ENCODE data around the genes DPEP2NB and ZFP90.

DNA sequence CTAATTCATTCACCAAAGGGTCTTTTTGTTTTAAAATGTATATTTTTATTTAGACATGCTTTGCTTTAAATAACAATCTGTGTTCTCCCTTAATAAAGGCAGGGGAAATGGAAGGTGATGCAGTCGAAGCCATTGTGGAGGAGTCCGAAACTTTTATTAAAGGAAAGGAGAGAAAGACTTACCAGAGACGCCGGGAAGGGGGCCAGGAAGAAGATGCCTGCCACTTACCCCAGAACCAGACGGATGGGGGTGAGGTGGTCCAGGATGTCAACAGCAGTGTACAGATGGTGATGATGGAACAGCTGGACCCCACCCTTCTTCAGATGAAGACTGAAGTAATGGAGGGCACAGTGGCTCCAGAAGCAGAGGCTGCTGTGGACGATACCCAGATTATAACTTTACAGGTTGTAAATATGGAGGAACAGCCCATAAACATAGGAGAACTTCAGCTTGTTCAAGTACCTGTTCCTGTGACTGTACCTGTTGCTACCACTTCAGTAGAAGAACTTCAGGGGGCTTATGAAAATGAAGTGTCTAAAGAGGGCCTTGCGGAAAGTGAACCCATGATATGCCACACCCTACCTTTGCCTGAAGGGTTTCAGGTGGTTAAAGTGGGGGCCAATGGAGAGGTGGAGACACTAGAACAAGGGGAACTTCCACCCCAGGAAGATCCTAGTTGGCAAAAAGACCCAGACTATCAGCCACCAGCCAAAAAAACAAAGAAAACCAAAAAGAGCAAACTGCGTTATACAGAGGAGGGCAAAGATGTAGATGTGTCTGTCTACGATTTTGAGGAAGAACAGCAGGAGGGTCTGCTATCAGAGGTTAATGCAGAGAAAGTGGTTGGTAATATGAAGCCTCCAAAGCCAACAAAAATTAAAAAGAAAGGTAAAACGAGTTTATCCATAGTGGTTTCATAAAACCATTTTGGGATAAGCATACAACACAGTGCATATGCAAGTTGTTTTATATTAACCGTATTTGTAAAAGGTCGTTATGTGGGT lies 33.9 kb upstream of the CARMIL2 start:
- RRBS, result no CpG with 5 or more reads among the region's 12 CpGs
CAGE:
- cytosol, long polyA plus RNA, result no peak
- long polyA plus RNA, result no peak
- nucleus, long polyA plus RNA, result no peak

- RRBS, result no CpG with 5 or more reads among the region's 9 CpGs
CAGE:
- cytosol, long polyA plus RNA, result no peak
- long polyA plus RNA, result no peak
- nucleus, long polyA plus RNA, result no peak
These were observed 18.4 kb upstream of the CARMIL2 start for GRCh38 chr16:67626459-67627004.

DNA sequence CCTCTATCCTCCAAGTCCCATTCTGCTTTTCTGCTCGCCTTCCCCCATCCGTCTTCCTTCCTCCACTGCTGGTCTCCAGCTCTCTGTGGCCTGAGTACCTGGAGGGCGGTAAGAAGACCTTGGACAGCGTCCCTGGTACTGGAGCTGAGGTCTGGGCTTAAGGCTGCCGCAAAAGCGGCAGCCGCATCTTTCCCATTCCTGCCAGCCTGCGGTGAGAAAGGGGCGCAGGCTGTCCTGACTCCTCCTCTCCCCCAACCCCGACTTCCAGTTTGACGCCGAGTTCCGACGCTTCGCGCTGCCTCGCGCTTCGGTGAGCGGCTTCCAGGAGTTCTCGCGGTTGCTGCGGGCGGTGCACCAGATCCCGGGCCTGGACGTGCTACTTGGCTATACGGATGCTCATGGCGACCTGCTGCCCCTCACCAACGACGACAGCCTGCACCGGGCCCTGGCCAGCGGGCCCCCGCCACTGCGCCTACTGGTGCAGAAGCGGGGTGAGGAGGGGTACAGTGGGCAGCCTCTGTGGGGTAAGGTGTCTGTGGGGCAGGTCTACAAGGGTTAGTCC lies 508 bp downstream of the PARD6A start:
- RRBS, result 16% methylated on average over 6 of the region's 35 CpGs
CAGE:
- cytosol, long polyA plus RNA, result no peak
- long polyA plus RNA, result no peak
- nucleus, long polyA plus RNA, result no peak

GRCh38 chr16:67685385-67686262 lies 19.0 kb downstream of the C16orf86 start:
- RRBS, result 94% methylated on average over 2 of the region's 18 CpGs
CAGE:
- cytosol, long polyA plus RNA, result no peak
- long polyA plus RNA, result no peak
- nucleus, long polyA plus RNA, result no peak

GRCh38 chr16:67774501-67774966 lies 31.8 kb downstream of the RANBP10 start:
- RRBS, result no CpG with 5 or more reads among the region's 4 CpGs
CAGE:
- cytosol, long polyA plus RNA, result no peak
- long polyA plus RNA, result no peak
- nucleus, long polyA plus RNA, result no peak

DNA sequence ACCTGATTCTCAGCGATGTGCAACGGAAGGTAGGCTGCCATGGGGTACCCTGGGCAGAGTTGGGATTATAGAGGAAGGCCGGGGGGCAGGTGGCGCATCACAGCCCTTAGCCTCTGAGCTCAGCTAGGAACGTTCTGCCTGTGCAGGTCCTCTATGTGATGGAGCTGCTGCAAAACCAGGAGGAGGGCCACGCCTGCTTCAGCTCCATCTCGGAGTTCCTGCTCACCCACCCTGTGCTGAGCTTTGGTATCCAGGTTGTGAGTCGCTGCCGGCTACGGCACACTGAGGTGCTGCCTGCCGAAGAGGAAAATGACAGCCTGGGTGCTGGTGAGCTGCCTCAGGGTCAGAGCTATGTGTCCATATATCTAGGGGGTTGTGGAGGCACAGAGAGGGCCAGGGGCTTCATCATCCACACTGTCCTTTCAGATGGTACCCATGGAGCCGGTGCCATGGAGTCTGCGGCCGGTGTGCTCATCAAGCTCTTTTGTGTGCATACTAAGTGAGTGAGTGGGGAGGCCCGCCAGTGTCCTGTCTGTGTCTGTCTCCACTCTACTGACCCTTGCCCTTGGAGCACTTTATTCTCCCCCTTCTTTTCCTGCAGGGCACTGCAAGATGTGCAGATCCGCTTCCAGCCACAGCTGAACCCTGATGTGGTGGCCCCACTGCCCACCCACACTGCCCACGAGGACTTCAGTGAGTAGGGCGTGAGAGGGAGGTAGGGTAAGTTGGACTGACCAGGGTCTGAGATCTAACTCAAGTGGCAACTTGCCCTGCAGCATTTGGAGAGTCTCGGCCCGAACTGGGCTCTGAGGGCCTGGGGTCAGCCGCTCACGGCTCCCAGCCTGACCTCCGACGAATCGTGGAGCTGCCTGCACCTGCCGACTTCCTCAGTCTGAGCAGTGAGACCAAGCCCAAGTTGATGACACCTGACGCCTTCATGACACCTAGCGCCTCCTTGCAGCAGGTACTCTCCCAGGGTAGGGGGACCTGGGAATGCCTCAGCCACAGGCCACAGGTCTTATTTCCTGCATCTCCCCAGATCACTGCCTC lies 5.5 kb upstream of the NRN1L start:
- RRBS, result no CpG with 5 or more reads among the region's 28 CpGs
CAGE:
- cytosol, long polyA plus RNA, result no peak
- long polyA plus RNA, result no peak
- nucleus, long polyA plus RNA, result no peak

GRCh38 chr16:67907400-67907797 lies 14.3 kb downstream of the PSKH1 start:
- RRBS, result no CpG with 5 or more reads among the region's 6 CpGs
CAGE:
- cytosol, long polyA plus RNA, result no peak
- long polyA plus RNA, result no peak
- nucleus, long polyA plus RNA, result no peak

- RRBS, result no CpG with 5 or more reads among the region's 5 CpGs
CAGE:
- cytosol, long polyA plus RNA, result no peak
- long polyA plus RNA, result no peak
- nucleus, long polyA plus RNA, result no peak
These were observed 3.4 kb downstream of the DPEP2 start for GRCh38 chr16:67995888-67996197.

GRCh38 chr16:68015575-68016014 lies at the start of gene DPEP2NB:
Gene DPEP2NB, minus strand, starts transcription at chr16:68015911.
- RRBS, result no CpG with 5 or more reads among the region's 8 CpGs
CAGE:
- cytosol, long polyA plus RNA, result no peak
- long polyA plus RNA, result no peak
- nucleus, long polyA plus RNA, result no peak

DNA sequence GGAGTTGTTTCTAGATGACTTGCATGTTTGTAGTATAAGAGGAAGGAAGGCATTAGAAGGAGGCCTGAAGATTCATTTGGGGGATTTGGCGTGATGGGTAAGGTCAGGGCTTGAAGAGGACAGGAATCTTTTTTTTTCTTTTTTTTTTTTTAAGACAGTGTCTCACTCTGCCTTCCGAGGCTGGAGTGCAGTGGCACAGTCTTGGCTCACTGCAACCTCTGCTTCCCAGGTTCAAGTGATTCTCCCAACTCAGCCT lies 16.8 kb downstream of the DUS2 start:
- RRBS, result no CpG with 5 or more reads among the region's 2 CpGs
CAGE:
- cytosol, long polyA plus RNA, result no peak
- long polyA plus RNA, result no peak
- nucleus, long polyA plus RNA, result no peak

- RRBS, result no CpG with 5 or more reads among the region's 8 CpGs
CAGE:
- cytosol, long polyA plus RNA, result no peak
- long polyA plus RNA, result no peak
- nucleus, long polyA plus RNA, result no peak
These were observed 15.8 kb upstream of the NFATC3 start for GRCh38 chr16:68069232-68069991.

DNA sequence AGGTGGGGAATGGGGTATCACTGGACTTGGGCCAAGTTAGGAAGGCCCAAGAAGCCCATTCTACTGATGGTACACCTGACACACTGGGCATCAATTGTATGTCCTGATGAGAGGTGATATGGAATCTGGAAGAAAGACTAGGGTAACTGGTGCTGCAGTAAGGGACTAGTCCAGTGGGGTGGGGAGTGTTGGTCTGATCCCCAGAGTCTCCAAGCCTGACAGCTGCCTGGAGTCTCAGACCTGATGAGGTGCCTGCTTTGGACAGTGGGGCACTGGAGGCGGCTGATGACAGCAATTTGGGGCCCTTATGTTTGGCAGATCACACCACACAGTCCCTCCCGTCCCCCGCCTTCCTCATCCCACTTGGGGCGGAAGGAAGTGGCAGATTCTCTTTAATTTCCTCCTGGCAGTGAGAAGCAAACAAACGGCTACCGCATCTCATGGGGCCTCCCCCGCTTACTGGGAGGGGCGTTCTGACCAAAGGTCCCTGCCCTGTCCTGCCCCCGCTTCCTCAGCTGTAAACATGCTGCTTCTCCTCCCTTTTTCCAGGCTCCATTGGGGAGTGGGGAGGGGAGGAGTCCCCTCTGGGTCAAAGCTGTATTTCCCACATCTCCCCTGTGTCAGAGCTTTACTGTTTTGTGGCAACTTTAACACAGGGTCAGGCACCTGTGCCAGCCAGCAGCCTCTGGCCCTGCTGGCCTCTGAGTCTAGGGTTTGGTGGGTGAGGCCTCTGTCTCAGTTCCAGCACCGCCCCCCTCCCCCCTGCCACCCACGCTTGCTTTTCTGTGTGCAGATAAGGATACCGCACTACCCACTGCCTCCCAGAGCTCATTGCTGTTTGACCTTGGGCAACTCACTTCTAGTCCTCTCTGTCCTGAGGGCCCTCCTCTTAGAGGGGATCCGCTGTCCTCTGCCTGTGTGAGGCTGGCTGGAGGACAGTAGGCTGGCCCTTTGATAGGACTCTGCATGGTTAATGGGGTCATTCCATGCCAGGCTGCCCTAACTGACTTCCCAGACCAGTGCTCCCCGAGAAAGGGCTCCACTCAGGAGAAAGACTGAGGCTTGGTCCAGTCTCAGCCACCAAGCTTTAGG lies 5.4 kb upstream of the NFATC3 start:
- RRBS, result no CpG with 5 or more reads among the region's 14 CpGs
CAGE:
- cytosol, long polyA plus RNA, result no peak
- long polyA plus RNA, result no peak
- nucleus, long polyA plus RNA, result no peak

DNA sequence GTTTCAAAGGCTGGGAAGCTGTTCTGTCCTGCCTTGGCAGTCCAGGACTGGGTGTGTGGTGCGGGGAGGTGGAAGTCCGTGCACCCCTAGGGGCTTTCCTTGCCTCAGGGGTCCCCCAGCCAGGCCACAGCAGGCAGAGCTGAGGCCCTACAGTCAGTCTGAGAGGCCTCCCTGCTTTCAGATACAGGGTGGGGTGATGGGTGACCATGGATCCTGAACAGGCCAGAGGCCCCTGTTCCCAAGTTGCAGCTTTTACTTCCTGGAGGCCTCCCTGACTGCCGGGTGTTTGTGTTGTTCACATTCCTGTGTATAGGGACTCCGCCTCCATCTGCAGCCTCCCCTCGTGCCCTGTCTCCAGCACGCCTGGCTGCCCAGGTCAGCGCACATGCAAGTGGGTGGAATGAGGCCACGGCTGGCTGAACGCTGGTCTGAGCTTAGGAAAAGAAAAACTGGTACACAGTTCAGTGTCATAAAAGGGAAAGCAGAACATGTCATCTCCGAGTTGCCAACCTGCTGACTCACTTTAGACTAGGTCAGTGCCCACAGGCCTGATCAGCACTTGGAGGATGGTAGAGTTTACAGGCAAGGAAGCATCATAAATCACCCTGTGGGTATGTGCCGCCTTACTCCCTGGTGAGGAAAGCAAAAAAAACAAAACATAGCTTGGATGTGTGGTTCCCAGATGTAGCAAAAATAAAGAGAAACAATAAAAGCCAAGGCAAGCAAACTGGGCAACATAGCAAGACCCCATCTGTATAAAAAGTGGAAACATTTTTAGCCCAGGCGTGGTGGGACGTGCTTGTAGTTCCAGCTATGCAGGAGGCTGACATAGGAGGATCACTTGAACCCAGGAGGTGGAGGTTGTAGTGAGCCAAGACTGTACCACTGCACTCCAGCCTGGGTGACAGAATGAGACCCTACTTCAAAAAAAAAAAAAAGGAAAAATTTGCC lies 6.2 kb upstream of the SLC7A6 start:
- RRBS, result no CpG with 5 or more reads among the region's 13 CpGs
CAGE:
- cytosol, long polyA plus RNA, result no peak
- long polyA plus RNA, result no peak
- nucleus, long polyA plus RNA, result no peak

- RRBS, result no CpG with 5 or more reads among the region's 4 CpGs
CAGE:
- cytosol, long polyA plus RNA, result no peak
- long polyA plus RNA, result no peak
- nucleus, long polyA plus RNA, result no peak
These were observed 8.4 kb downstream of the SLC7A6 start for GRCh38 chr16:68272580-68273293.

GRCh38 chr16:68286013-68286866 lies 21.9 kb downstream of the SLC7A6 start:
- RRBS, result no CpG with 5 or more reads among the region's 11 CpGs
CAGE:
- cytosol, long polyA plus RNA, result no peak
- long polyA plus RNA, result no peak
- nucleus, long polyA plus RNA, result no peak

DNA sequence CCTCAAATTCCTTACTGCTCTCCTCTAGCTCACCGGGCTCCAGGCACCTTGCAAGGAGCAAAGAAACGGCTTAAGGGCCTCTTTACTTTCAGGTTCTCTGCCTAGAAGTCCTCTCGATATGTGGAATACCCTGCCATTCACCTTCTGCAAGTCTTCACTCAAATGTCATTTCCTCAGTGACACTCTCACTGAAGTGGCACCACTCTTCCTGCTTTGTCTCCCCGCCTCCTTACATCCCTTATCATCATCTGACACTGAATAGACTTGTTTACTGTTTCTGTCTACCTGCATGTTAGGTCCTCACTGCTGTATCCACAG lies 965 bp downstream of the SLC7A6OS start:
- RRBS, result no CpG with 5 or more reads among the region's 4 CpGs
CAGE:
- cytosol, long polyA plus RNA, result no peak
- long polyA plus RNA, result no peak
- nucleus, long polyA plus RNA, result no peak

- RRBS, result 0% methylated on average over 1 of the region's 25 CpGs
CAGE:
- cytosol, long polyA plus RNA, result no peak
- long polyA plus RNA, result no peak
- nucleus, long polyA plus RNA, result no peak
These were observed 435 bp downstream of the PRMT7 start for GRCh38 chr16:68311213-68311695.

DNA sequence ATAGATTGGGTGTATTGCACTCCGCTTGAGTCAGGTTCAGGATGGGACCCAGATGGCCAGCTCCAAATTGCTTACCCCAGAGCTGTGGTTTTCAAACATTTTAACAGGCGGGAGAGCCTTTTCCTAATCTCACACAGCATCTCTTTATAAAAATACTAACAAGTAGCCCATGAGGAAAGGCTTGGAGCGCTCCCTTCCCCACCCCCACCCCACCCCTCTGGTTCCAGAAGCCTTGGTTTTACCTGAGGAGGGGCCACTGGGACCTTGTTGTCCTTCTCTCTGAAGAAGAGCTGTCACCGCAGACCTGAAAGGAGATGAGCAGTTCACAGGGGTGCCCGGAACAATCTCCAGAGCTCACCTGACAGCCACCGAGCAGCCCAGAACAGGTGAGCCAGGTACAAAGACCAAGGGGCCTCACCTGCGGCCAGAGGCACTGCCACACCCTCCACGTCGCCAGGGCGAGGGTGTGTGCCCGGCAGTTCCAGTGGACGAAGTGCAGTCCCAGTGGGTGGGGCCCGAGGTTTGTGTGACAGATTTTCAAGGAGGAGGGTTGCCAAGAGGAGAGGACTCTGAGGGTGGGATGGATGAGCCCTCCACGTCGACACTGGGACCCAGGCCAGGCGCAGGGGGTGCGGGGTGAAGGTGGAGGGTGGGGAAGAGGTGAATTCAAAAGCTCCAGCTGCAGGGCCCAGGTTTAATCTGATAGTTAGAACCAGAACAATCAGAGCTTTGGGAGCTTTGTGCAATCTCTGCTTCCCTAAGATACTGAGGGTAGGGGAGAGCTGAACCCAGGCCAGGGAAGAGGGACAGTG lies 61.7 kb downstream of the SMPD3 start:
- RRBS, result no CpG with 5 or more reads among the region's 17 CpGs
CAGE:
- cytosol, long polyA plus RNA, result no peak
- long polyA plus RNA, result no peak
- nucleus, long polyA plus RNA, result no peak

DNA sequence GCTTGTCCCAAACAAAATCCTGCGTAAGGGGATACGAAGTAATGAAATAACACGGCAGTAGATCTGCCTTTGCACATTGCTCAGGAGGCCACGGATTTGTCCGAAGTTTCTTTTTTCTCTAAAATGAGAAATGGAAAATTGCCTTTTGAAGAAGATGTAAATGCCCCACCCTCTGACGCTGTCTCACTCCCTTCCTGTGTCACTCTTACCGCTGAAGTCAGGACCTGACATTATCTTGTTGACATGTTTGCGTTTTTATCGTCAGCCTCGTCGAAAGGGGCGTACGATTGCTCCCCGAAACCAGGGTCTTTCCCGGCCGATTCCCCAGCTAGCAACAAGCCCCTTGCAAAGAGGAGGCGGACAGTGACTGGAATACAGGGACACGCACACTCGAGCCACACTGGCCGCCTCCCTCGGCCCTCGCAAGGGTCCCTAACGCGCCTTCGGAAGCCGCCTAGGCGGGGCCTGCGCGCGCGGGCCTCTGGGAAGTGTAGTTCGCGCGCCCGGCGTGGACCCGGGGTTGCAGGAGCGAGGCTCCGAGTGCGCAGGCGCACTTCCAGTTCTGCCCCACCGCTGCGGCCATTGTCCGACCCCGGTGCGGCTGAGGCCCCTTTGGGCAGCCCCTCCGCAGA lies at the start of gene ZFP90:
ZFP90 (plus strand) TSS at position 553 of the 632 bp plus-strand sequence.
- RRBS, result 2% methylated on average over 11 of the region's 47 CpGs
CAGE:
- cytosol, long polyA plus RNA, result no peak
- long polyA plus RNA, result no peak
- nucleus, long polyA plus RNA, result no peak

DNA sequence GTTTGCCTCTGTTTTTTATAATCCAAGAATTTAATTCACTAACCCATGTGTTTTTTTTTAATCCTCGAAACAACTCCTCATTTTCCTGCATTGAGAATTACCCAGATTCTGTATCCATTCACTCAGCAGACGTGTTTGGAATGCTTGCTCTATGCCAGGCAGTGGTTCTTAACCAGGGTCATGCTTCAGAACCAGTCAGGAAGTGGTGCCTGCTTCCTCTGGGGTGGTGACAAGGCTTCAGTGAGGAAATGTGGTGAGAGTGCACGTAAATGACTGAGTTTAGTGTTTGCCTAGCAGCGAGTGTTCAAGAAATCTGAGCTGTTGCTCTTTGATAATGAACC lies 9.8 kb downstream of the ZFP90 start:
- RRBS, result no CpG with 5 or more reads among the region's 4 CpGs
CAGE:
- cytosol, long polyA plus RNA, result no peak
- long polyA plus RNA, result no peak
- nucleus, long polyA plus RNA, result no peak

Measured in IMR-90 (cell line).